Thoracic aorta (tissue), 1 donor: Measurements from ENCODE around the genes P4HA2 and SOWAHA.

DNA sequence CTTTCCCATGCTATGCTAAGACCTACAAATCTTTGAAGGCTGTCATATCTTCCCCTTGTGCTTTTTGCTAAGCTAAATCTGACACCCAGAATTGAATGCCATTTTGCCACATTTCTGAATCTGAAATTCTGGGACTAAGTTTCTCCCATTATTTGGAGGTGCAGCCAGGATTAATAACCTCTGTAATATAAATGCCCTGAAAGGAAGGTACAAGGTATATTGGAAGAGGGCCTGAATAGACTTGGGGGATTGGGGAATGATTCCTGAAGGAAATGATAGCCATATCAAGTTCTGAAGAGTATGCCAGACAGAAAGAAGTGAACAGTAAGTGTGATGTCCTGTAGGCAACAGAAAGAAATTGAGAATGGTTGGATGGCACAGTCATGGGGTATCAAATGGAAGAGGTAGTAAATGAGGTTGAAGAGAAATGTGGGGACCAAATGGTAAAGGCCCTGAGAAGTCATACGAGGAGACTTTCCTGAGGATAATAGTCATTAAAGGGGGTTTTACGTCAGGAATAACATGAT is 34.9 kb downstream of the CDC42SE2 start:
- RAMPAGE, long total RNA, result no peak

DNA sequence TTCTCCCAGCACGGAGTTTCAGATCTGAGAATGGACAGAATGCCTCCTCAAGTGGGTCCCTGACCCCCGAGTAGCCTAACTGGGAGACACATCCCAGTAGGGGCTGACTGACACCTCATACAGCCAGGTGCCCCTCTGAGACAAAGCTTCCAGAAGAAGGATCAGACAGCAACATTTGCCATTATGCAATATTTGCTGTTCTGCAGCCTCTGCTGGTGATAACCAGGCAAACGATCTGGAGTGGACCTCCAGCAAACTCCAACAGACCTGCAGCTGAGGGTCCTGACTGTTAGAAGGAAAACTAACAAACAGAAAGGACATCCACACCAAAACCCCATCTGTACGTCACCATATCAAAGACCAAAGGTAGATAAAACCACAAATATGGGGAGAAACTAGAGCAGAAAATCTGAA is 80.8 kb downstream of the CDC42SE2 start:
- RAMPAGE, long total RNA, result no peak

DNA sequence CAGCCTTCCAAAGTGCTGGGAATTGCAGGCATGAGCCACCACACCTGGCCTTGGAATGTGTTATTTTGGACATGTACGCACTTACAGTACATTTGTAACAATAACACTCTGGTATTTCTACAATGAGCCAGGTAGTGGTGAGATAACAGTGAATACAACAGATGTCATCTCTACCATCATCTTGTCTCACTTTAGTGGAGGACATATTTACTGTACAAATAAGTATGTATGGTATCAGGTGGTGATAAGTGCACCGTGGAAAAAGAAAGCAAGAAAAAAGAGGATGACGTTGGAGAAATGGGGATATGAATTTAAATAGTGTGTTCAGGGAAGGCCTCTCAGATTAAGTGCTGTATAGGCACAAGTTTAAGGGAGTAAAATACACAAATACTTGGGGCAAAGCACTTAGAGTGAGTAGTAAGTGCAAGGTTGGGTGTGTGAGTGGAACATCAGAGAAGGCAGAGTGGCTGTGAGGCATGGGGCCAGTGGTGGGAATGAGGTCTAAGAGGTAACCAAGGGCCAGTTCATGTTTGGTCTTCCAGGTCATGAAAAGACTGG is 100.2 kb downstream of the CDC42SE2 start:
- RAMPAGE, long total RNA, result no peak

DNA sequence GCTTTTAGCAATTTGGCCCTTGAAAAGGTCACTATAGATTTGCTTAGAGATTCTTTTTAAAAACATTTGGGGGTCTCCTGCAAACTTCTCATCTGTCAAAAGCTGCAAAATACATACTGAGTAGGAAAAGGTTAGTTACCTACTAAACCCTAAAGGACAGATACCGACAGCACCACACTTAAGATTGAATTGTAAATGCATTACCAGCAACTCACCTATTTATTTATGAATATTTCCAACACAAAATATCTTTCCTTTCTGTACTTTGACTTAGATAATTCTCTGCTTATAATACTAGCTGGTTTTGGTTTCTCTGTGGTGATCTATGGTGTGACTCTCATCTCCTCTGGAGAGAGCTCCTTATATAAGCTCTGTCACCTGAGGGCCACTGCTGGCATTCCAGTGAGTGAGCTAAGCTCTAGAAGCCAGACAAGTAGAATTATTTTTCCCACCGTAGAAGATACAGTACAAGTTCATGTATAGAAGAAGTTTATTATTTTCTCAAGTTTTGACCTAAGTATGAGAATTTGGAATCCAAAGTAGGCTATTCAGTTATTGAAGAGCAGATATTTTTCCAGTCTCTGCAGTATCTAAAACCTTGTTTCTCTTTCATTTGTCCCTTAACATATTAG is 111.5 kb downstream of the CDC42SE2 start:
- RAMPAGE, long total RNA, result no peak

GRCh38 chr5:131636289-131636592 is 1.2 kb upstream of the RAPGEF6 start:
- RAMPAGE, long total RNA, result no peak

- RAMPAGE, long total RNA, result no peak
These were observed 37.1 kb upstream of the RAPGEF6 start for GRCh38 chr5:131671944-131672800.

DNA sequence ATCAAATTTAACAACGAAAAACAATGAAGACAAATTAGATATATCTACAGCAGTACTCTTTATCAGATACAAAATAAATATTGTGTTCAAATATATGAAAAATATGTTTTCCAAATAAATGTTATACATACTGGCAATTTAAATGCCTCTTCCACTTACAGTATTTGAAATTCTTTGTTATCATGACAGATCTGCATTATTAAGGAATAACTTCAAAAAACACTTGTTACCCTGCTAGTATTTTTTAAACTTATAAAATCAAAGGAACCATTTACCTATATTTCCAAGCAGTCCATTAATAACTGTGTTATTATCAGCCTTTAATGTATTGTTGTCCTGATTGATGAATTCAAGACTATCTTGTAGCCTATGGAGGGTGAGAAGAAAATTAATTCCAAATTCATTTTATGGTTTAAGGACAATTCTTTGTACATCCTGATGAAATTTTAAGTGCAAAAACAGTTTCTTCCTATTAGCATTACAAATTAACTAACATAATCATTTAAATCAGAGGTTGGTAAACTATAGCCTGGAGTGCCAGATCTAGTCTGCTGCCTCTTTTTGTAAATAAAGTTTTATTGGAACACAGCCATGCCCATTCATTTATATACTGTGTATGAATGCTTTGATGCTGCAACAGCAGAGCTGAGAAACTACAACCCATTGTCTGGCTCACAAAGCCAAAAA is 80.4 kb downstream of the FNIP1 start:
- RAMPAGE, long total RNA, result no peak

- RAMPAGE, long total RNA, result no peak
These were observed 7.1 kb downstream of the FNIP1 start for GRCh38 chr5:131789539-131790280.

DNA sequence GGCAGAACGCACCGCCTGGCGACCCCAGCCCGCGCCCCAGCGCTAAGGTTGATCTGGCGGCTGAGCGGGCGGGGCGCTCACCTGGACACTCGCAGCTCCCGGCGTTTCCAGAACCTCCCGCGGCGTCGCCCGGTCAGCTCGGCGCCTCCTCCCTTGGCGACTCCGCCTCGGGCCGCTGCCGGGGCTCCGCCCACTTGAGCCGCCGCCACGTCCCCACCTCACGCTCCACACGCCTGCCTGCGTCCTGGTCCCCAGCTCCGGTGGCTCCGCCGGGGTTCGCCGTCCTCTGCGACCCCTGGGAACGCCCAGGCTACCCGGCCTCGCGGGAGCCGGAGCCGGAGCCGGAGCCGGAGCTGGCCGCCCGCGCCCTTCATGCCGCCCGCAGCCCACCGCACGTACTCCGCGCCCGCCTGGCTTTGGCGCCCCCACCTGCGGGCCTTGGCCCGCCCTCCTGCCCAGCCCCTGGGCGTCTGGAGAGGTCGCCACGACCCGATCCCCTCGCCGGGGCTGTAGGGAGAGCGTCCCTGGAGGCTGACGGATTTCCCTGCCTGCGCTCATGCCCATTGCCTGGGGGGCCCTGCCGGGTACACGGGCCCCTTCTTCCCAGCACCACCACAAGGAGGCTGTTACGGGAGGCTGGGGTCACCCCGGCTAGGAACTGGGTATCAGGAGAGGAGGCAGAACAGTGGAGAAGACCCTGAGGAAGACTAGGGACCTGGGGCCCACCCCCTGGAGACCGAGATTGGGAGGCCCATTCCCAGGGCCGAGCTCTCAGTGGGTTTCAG is at the start of gene P4HA2:
Gene P4HA2, minus strand, starts transcription at position 145 of the 785 bp plus-strand sequence.
- RAMPAGE, long total RNA, result start-site peak on the minus strand centred at position 127 of the sequence, 18 bp wide, 138 reads

DNA sequence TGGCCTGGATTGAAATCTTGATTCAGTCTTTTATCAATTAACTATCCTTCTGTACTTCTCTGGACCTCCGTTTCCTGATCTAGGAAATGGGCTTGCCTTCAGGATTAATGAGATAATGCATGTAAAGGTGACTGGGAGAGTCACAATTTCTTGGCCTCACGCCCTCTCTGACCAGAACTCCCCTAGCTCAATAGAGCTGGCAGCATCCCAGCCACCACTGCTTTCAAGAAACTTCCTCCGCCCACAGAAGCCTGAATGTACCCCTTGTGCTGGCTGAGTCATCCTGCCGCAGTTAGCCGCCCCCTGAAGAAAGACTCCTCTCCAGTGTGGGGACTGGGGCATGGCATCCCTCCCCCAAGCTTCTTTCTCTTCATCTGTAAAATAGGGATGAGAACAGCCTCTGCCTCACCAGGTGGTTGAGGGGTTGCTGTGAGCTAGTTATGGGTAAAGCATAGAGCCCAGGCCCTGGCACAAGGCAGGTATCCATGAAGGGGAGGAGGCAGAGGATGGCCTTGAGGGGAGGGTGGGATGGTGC is 3.2 kb downstream of the PDLIM4 start:
- RAMPAGE, long total RNA, result no peak

- RAMPAGE, long total RNA, result no peak
These were observed 6.3 kb downstream of the SLC22A4 start for GRCh38 chr5:132300603-132300883.

DNA sequence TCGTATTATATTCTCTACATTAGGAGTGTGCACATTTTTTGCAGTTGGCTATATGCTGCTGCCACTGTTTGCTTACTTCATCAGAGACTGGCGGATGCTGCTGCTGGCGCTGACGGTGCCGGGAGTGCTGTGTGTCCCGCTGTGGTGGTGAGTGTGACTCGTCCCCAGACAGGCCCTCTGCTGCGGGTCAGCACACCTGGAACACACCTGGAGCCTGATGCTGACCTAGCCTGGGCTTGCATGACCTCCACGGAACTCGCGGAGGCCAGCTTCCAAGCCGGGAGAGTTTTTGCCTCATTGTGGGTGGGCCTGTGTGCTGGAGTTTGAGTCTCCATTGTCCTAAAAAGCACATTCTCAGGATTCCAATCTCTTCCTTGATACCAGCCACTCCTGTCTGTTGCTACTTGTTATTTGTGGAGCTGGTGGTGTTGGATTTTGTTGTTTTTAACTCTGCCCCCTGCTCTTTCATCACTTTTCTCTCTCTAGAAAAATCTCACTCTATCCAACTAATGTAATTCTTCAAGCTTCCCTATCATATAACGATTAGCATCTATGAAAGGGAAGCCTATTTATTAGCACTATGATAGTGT is 28.1 kb downstream of the SLC22A4 start:
- RAMPAGE, long total RNA, result no peak

DNA sequence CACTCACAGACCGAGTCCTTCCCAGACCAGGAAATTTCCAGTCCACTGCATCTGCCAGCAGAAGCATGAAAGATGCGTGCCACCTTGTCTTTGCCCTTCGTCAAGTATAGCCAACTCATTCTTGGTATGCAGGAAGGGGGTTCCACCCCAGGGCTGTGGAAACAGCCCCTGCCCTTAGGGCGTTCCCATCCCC is 42.1 kb downstream of the SLC22A5 start:
- RAMPAGE, long total RNA, result no peak

- RAMPAGE, long total RNA, result no peak
These were observed 31.2 kb downstream of the IRF1 start for GRCh38 chr5:132459127-132459924.

GRCh38 chr5:132466662-132467514 is 23.7 kb downstream of the IRF1 start:
- RAMPAGE, long total RNA, result no peak

- RAMPAGE, long total RNA, result no peak
These were observed 6.2 kb downstream of the IRF1 start for GRCh38 chr5:132484109-132485026.

DNA sequence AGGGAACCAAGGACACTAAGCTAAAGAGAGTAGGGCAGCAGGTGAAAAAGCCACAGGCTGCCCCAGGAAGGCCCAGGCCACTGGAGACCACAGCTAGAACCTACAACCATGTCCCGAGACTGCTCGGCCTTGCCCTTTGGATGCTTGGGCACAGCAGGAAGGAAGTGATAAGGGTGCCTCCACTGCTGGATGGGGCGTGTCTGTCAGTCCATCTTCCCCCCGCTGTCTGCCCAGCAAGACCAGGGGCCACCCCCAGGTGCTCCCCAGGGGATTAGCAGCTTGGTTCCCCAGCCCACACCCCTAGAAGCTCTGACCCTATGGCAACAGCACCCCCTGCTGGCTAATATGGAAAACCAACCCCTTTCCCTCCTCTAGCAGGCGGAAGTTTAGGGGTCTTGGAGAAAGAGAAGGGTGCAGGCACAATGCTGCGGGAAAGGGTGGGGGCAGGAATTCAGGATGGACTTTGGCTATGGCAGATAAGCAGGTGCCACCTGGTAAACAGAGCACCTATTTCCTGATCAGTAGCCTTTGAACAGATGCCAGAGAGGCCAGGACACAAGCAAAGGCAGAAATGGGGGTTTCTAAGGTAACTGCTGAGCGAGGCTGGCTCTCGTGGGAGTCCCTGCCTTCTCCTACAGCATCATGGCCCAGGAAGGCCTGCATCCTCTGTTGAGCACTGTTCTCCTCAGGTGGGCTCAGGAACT is 10.6 kb upstream of the IRF1 start:
- RAMPAGE, long total RNA, result no peak

GRCh38 chr5:132603165-132603700 is 46.5 kb downstream of the RAD50 start:
- RAMPAGE, long total RNA, result no peak

GRCh38 chr5:132775900-132776729 is 924 bp downstream of the SEPTIN8 start:
- RAMPAGE, long total RNA, result no peak

DNA sequence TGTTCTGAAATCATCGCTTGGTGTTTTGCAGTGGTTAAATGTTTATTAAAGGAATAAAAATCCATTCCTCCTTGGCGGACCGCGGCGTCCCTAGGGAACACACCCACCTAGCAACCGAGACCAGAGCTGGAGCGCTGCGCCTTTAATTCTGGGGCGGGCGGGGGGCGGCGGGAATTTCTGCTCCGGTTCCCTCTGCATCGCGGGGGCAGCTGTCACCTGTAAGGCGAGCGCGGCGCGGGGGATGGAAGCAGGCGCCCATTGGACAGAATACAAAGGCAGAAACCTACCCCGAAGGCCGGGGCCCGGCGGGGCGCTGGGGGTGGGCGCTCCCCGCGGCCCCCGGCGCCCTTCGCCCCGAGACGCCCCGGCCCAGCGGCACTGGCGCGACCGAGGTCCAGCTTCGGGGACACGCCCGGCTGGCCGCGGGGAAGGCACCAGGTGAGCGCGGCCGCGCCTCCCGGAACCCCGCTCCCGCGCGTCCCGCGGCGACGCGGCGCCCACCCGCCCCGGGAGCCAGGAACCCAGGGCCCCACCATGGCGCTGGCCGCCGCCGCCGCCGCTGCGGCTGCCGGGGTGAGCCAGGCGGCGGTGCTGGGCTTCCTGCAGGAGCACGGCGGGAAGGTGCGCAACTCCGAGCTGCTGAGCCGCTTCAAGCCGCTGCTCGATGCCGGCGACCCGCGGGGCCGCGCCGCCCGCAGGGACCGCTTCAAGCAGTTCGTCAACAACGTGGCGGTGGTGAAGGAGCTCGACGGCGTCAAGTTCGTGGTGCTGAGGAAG is at the start of gene SOWAHA:
Gene SOWAHA, plus strand, starts transcription at position 215 of the 777 bp plus-strand sequence.
- RAMPAGE, long total RNA, result no peak